Skeletal muscle cell (primary cell): ENCODE measurements around a stretch of chr21.

- RRBS = 10% methylated on average over 25 of the region's 74 CpGs
Measured at GRCh38 chr21:36700962-36701989, 2.4 kb downstream of the SIM2 start.

DNA sequence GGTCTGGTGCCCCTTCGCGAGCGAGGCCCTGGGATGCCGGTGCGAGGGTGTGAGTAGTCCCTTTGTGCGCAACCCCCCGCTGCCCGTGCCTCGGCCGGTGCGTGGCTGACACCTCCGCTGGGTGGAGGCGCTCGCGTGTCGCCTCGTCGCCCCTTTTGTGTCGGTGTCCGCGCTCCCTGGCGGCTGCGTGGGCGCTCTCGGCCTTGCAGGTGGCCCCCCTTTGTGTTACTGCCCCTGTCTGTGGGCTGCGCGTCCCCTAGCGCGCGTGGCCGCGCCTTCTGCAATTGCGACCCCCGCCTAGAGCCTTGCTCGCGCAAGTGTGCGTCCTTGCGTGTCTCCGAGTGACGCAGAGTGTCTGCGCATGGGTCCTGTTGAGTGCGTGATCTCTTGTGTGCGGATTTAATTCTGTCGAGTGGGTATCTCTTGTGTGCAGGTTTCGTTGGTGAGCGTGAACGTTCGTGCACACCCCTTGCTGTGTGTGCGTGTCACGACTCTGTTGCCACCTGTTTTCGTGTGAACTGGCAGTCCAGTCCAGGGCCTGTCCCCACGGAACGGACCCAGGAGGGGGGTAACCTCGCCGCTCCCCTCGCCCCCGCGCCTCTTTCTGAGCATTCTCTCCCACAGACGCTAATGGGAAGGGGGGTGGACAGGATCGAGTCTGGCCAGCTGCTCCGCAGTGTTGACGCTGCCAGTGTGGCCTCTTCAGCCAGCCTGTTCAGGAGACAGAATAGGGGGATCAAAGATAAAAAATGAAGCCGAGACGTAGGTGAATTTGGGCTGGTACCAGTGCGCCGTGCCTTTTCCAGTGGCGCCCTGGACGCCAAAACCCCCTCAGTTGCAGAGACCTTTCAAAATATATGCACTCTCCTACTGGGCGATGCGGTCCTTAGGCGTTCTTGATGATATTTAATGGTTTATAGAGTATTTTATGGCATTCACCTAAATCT is 820 bp downstream of the TTC3 start:
- RRBS = under 1% methylated on average over 7 of the region's 71 CpGs

- RRBS = no CpG with 5 or more reads among the region's 7 CpGs
Measured at GRCh38 chr21:37106483-37107539, 33.8 kb downstream of the TTC3 start.

- RRBS = no CpG with 5 or more reads among the region's 7 CpGs
Measured at GRCh38 chr21:37165318-37166142, 92.5 kb downstream of the TTC3 start.

DNA sequence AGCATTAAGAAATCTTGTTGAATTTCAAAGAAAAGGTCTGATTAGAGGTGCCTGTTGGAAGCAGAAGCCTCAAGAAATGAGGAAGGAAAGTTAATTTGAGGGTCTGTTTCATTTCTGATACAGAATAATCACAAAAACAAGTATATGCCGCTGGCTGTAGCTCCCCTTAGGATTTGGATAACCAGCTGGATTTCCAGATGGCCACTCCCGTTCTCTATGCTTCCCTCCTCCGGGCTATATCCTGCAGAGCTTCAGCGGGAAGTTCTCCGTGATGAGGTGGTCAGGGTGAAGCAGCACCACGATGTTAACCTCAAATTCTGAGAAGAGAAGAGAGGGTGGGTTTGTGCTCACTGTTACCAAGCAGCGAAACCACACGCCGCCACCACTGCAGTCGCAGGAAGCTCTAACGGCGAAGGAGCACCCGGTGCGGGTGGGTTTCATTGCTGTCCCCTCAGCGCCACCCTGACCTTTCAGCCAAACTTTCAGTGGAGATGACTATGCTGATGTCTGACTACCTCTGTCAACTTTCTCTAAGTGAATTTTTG is 41.8 kb downstream of the VPS26C start:
- RRBS = no CpG with 5 or more reads among the region's 15 CpGs

DNA sequence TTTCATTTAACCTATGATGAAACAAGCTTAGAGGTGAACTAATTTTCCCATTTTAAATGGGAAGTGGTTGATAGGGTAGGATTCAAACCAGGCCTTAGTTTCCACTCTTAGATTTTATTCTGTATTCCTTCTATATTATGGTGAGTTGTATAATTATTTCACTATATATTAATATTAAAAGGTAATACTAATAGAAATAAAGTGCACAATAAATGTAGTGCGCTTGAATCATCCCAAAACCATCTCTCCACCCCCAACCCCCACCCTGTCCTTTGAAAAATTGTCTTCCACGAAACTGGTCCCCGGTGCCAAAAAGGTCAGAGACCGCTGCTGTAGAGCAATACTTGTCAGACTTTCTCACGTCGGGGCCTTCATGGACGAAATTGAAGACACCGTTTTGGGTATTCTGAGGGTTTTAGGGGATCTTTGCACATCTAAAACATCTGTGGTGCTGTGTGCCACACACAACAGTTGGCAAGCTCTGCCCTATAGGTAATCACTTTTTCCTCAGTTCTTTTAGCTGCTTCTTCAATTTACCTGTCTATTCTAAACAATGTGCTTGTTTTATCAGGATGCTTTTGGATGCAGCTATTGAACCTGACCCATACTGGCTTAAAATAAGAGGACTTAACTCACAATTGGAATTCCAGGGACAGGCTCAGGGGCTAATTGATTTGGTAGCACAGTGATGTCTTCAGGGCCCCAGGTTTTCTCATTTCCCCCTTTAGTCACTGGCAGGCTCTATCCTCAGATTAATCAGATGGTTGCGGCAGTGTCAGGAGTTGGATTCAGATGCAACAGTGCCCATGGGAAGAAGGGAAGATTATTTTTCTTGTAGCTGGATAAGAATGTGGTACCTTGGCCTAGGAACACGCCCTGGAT is 19.7 kb downstream of the DYRK1A start:
- RRBS = no CpG with 5 or more reads among the region's 10 CpGs

DNA sequence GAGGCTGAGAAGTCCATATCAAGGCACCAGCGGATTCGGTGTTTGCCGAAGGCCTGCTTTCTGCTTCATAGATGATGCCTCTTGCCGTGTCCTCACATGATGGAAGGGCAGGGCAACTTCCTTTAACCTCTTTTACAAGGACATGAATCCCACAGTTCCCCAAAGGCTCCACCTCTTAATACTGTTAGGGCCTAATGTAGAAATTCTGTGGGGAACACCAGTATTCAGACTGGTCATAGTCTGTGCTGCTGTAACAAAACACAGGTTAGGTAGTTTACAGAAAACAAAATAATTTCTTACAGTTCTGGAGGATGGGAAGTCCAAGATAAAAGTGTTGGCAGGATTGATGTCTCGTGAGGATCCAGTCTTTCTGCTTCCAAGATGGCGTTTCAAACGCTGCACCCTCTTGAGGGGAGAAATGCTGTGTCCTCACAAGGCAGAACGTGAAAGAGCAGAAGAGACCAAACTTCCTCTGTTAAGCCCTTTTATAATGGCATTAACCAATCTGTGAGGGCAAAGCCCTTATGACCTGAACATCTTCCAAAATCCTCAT is 26.0 kb downstream of the DYRK1A start:
- RRBS = no CpG with 5 or more reads among the region's 8 CpGs

DNA sequence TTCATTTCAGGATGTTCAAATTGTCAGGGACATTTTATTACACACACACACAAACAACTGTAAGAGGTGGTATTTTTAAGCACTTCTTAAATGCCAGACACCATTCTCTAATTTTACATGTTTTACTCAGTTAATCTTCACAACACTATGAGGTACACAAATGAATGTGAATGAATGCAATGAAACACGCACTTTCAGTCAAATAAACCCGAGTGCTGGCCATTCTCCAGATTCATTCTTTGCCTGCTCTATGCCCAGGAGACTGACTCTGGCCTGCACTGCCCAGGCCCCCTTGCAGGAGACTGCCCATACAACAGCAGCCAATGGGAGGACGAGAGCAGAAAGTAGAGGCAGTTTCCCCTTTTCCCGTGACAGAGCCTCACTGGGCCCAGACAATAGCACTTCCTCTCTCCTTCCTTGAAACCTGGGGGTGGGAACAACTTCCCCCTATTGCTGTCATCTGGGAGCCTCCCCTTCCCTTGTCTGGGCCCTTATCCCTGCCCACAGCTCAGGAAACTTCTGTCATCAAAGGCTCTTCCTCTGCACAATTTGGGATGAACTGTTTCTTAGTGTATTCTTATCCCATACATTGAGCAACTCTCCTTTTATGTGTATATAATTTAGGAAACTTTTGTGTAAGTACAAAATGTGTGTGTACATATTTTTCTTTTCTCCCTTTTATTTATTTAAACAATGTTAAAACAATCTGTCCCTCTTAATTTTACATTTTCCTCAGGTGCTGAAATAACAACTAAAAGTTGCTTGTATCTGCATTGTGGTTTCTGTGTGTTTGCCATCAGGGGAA is 60.8 kb upstream of the KCNJ15 start:
- RRBS = no CpG with 5 or more reads among the region's 4 CpGs

DNA sequence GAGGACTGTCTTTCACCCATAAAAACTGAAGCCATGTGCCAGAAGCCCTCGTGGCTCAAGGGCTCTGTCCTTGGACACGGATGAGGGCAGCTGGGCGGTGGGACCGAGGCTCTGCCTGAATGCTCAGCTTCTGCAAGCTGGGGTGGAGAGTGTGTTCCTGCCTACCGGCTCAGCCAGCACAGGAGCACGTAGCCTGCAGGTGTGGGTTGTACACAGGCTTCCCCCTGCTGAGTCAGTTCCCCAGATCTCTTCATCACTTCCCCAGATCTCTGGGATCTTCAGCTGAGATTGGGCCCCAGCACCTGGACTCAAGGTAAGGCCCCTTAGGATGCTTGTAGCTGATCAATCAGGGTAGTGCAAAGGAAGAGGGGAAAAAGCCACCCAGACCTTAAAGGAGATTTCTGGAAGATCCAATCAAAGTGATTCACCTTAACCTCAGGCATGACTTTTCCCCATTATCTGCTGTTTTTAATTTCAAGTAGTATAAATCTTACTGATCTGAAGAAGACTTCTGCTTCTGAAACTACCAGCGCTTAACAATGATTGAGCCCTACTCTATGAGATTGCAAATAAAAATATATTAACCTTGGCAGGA is 15.6 kb downstream of the KCNJ15 start:
- RRBS = no CpG with 5 or more reads among the region's 7 CpGs

DNA sequence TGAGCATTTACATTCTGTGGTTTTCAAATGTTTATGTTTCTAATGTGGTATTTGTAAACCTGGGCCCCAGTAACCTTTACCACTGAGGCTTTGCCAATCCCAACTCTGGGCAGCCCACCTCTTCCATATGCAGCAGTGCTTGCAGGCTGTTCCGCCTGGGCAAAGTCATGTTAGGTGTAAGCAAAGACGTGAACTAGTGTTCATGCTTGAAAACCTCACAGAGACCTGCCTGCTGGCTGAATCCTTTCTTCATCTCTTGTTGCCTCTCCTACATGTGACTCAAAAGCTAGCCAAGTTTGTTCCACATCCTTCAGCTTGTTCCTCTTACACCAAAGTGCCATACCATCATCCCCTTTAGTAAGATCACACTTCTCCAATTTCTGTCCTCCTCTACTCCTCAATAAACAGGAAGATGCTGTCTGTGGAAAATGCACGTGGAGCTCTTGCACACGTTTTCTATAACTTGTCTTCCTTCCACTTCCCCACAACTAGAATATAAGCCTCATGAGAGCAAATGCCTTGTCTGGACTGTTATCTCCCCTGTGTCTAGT is 17.3 kb downstream of the KCNJ15 start:
- RRBS = no CpG with 5 or more reads among the region's 4 CpGs

DNA sequence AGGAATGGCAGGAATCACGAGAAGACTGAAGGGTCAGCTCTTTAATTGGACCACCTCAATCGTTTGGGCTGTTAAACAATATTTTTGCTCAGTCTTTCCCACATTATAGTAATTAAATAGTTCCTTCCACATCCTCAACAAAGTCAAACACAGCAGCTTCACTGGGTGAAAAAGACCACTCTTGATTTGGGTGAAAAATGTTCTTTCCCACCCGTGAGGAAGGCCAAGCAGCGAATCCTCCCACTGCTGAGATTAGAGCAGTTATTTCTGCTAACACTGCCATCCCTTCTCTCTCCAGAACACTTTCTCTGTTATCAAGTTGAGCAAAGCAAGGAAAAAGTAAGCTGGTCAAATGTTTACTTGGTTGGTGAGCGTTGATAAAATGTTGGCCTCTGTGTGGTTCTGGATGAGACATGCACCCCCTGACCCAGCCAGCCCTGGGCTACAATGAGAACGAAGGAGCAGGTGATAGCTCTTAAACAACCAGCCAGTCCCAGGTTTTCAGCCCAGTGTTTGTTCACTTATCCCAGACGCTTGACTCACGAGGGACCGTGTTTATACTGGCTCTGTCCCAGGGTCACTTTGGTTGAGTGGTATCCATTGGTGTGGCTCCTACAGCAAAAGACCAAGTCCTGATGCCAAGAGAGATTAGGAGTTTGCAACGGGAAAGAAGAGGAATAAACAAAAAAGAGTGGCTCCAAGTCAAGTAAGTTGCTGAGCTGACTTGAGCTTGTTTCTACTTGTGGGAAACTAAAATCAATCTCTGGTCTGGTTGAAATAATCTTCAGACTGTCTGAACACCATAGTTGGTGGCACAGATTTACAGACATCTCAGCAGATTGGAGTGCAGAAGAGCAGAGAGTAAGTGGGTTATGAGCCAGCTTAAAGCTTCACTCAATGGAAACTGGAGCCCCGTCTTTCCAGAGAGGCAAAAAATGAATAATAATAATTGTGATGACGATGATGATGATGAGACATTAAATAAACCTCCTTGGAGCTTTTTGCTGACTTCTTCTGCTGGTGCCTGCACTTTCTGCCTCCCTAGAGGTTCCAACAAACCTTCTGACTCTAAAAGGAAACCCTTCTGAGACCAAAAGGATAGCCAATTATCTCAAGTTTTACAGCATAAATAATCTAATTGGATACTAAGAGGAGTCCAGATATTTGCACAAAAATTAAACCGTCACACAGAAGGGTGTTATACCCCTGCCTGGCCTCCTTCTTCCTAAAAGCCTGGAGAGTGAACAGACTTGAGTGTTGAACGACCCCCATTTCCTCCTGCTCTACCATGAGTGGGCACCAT is 87.0 kb downstream of the KCNJ15 start:
- RRBS = no CpG with 5 or more reads among the region's 14 CpGs

DNA sequence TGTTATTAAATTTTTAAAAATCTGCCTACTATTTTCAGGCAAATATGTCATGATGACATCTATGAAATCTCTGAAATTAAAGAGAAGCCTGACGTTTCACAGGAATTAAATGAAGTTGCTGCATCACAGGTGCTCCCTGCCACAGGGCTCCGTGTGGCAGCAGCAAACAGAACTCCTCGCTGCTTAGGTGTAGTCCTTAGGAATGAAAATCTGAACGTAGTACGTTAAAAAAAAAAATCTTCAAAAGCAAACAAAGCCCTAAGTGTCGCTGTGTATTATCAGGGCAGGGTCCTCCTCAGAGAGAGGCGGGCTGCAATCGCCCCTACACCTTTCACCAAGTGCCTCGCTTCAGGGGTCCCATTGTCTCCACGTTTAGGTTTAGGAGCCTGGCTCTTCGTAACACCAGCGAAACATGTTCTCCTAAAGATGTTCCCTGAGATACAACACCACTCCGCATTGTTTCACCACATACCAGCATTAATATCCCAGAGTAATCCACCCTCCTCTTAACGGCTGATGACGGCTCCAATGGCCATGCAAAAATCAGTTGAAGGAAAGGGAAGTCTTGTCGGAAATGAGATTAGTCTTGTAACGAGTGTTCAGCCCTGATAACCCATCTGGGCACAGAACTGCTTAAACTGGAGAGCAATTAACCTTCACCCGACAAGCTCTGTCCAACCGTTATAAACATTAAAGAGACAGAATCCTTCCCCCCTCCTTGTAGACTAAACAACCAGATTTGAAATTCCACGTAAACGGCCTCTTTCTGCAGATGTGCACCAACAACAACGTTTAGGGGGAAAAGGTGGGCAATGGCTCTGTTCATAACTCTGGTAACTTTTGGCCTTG is 22.1 kb downstream of the ERG start:
- RRBS = no CpG with 5 or more reads among the region's 22 CpGs

GRCh38 chr21:38499146-38499712 is 952 bp upstream of the ERG start:
- RRBS = no CpG with 5 or more reads among the region's 7 CpGs

- RRBS = no CpG with 5 or more reads among the region's 9 CpGs
Measured at GRCh38 chr21:38499713-38500403, 1.6 kb upstream of the ERG start.

GRCh38 chr21:38505423-38505984 is 7.2 kb upstream of the ERG start:
- RRBS = no CpG with 5 or more reads among the region's 7 CpGs

- RRBS = no CpG with 5 or more reads among the region's 2 CpGs
Measured at GRCh38 chr21:38740258-38740479, 65.6 kb upstream of the ETS2 start.

DNA sequence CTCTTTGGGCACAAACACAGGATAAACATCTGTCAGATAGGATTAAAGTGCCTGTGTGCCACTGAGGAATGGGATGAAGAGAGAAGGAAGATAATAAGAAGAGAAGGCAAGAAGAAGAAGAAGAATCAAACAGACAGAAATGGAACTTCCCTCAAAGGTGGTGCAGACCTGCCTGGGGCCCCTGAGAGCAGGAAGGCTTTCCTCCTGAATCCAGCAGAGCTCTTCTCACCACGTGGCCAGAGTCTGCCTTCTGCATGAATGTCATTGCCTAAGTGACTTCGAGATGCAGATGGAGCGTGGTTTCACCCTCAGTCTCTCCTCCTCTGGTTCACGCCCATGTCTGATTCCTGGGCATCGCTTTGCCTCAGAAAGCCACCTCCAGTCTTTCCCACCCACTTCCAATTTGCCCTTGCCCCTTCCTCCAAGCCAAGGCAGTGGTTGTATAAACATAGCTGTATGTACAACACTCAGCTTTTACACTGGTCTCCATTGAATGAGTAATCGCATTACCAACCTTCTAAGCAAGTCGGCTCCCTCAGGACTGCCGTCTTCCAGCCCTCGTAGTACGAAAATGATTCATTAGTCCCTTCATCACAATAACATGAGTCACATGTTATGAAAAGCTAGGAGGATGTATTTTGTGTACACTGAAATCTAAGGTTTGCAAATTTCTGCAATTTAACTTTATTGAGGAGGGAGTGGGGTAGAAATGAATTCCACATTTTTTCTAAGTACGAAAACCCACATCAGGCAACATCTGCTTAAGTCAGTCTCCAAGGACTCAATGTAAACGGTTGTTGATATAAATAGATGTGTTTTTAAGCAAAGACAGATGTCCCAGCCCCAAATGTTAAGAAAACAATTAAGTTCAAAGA is 32.6 kb upstream of the ETS2 start:
- RRBS = no CpG with 5 or more reads among the region's 12 CpGs

DNA sequence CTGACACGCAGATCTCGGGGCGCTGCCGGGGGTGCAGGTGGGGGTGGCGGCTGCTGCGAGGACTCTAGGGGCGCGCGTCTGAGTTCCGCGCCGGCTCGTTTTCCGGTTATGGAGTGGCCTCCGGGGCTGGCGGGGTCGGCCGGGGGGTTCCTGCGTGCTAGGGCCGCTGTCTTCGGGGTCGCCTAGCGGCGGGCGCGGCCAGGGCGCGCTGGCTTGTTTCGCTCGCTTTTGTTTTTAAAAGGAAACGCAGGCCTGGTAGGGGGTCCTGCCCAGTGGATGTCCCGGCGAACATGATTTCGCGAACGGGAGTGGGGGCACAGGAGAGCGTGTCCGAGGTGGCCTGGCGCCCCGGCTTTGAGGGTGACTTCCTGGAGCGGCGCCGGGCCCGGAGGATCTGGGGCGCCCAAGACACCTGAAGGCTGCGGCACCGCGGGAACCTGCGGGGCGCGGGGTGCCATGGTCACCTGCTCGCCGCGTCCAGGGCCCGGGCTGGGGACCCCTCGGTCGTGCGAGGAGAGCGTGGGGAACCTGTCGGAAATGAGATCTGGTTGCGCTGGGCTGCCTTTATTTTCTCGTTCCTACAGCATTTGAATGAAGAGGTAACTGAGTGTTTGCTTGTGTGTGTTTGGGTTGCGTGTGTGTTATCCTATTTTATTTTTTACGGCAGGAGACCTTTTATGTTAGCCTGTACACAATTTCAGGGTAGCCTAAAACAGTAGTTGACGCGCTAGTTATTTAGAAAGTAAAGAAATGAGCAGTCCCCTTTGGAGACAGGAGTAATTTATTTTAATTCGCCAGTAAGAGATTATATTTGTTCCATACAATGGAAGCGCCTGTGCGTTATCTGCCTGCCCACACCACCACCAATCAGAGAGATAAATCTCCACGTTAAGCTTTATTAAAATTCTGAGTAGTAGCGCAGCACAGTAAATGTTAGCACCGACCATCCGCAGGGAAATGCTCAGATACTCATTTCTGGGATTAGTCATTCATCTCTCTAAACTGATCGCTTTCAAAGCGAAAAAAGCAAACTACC is 799 bp downstream of the ETS2 start:
- RRBS = under 1% methylated on average over 21 of the region's 75 CpGs

GRCh38 chr21:38807246-38807661 is 1.5 kb downstream of the ETS2 start:
- RRBS = no CpG with 5 or more reads among the region's 1 CpG